Spleen (tissue), 7 donors: ENCODE measurements around the genes RP2, RGN, ZNF157, TIMP1 and ZNF630.

DNA sequence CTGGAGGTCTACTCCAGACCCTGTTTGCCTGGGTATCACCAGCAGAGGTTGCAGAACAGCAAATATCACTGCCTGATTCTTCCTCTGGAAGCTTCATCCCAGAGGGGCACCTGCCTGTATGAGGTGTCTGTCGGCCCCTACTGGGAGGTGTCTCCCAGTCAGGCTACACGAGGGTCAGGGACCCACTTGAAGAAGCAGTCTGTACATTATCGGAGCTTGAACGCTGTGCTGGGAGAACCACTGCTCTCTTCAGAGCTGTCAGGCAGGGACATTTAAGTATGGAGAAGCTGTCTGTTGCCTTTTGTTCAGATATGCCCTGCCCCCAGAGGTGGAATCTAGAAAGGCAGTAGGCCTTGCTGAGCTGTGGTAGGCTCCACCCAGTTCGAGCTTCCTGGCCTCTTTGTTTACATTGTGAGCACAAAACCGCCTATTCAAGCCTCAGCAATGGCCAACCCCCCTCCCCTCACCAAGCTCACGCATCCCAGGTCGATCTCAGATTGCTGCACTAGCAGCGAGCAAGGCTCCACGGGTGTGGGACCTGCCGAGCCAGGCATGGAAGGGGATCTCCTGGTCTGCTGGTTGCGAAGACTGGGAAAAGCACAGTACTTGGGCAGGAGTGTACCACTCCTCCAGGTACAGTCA lies 38.7 kb downstream of the KRBOX4 start:
- PRO-cap, 4 experiments: no peak in any of the 4 experiments
- RAMPAGE, long total RNA, 4 experiments: no peak in any of the 4 experiments

- PRO-cap, 4 experiments: peak in 2 of 4 experiments; most common plus-strand start chrX:46574370 (in 2); most common minus-strand start chrX:46574294 (in 2)
- RAMPAGE, long total RNA, 4 experiments: no peak in any of the 4 experiments
Observed at GRCh38 chrX:46573909-46574480, 430 bp downstream of the CHST7 start.

GRCh38 chrX:46626714-46626919 lies 53.1 kb downstream of the CHST7 start:
- PRO-cap, 4 experiments: peak in 3 of 4 experiments; most common minus-strand start chrX:46626776 (in 3)
- RAMPAGE, long total RNA, 4 experiments: no peak in any of the 4 experiments

DNA sequence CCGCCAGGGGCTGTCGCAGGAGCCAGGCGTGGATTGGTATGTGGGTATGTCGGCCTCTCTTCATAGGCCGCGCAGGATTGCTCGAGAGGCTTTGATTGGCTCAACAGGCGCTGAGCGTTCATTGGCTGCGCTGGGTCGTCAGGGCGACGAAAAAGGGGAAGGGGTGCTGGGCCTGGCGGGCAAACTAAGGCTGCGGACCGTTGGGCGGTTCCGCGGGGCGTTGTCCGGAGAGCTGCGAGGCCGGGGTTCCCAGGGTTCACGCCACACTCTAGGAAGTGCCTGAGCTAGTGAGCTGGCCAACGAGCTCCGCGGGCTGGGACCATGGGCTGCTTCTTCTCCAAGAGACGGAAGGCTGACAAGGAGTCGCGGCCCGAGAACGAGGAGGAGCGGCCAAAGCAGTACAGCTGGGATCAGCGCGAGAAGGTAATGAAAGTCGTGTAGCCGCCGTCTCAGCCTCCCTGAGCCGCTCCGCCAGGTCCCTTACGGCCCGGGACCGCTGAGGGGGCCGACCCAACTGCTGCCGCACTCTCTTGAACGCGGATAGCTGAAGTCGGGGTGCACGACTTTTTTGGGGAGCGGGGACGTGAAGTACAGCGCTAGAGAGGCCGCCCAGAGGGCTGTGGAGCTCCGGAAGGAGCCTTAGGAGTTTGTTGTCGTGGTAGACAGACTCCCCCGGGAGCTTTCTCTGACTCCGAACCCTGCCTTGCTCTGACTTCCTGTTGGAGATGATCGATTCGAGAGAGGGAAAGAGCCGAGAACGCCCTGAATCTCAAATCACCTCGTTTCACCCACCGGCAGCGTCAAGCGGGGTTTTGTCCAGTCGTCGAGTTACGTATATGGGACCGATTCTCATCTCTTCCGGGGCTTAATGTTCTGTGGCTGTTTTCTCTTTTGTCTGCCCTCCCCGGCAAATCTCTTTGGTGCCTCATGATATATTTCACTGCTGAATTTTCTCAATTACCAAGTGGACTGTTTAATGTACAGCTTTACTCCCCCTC lies at the start of gene RP2:
Gene RP2, plus strand, starts transcription at position 264 of the 998 bp plus-strand sequence.
- PRO-cap, 4 experiments: peak in 4 of 4 experiments; most common plus-strand start position 149 of the sequence (in 3); most common minus-strand start position 828 of the sequence (in 2)
- RAMPAGE, long total RNA, 4 experiments: start-site peak on the plus strand in 3 of 4 experiments, centred at positions 229 to 255 of the sequence, 145 to 275 reads per replicate

- PRO-cap, 4 experiments: peak in 3 of 4 experiments; most common plus-strand start chrX:47078414 (in 3); most common minus-strand start chrX:47078309 (in 1)
- RAMPAGE, long total RNA, 4 experiments: start-site peak on the plus strand in 4 of 4 experiments, at chrX:47078339-47078428 at its widest, 26 to 39 reads per replicate
Observed at GRCh38 chrX:47077988-47079162, at the start of gene RGN. TSS of gene RGN (plus strand) at chrX:47078443.

DNA sequence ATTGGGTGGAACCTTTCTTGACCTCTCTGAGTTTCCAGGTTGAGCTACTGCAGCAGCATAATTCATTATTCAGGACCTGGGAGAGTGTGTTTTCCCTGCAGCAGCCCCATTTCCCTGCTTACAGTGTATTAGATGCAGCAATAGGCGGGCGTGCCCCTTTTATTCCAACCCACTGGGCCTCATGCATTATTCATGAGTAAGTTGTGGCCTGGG lies 524 bp upstream of the UBA1 start:
- PRO-cap, 4 experiments: no peak in any of the 4 experiments
- RAMPAGE, long total RNA, 4 experiments: no peak in any of the 4 experiments

GRCh38 chrX:47196356-47197106 lies 2.9 kb downstream of the UBA1 start:
- PRO-cap, 4 experiments: no peak in any of the 4 experiments
- RAMPAGE, long total RNA, 4 experiments: no peak in any of the 4 experiments

DNA sequence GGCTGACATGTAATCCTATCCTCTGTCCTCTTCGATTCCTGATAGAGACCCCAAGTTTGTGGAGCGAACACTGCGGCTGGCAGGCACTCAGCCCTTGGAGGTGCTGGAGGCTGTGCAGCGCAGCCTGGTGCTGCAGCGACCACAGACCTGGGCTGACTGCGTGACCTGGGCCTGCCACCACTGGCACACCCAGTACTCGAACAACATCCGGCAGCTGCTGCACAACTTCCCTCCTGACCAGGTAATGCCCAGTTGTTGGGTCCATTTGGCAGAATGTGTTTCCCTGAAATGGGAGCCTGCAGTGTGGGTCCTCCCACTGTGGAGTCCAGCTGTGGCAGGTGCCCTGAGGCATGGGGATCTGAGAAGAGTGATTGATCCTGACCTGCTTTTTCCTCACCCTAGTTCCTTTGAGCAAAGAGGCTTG lies 8.6 kb upstream of the CDK16 start:
- PRO-cap, 4 experiments: no peak in any of the 4 experiments
- RAMPAGE, long total RNA, 4 experiments: no peak in any of the 4 experiments

- PRO-cap, 4 experiments: no peak in any of the 4 experiments
- RAMPAGE, long total RNA, 4 experiments: no peak in any of the 4 experiments
Observed at GRCh38 chrX:47212367-47212689, 6.2 kb upstream of the CDK16 start.

GRCh38 chrX:47233202-47234088 lies 636 bp downstream of the USP11 start:
- PRO-cap, 4 experiments: peak in 4 of 4 experiments; most common plus-strand start chrX:47233823 (in 3); most common minus-strand start chrX:47233350 (in 2)
- RAMPAGE, long total RNA, 4 experiments: start-site peak on the plus strand in 3 of 4 experiments, at chrX:47233410-47233820 at its widest, 15 to 49 reads per replicate

DNA sequence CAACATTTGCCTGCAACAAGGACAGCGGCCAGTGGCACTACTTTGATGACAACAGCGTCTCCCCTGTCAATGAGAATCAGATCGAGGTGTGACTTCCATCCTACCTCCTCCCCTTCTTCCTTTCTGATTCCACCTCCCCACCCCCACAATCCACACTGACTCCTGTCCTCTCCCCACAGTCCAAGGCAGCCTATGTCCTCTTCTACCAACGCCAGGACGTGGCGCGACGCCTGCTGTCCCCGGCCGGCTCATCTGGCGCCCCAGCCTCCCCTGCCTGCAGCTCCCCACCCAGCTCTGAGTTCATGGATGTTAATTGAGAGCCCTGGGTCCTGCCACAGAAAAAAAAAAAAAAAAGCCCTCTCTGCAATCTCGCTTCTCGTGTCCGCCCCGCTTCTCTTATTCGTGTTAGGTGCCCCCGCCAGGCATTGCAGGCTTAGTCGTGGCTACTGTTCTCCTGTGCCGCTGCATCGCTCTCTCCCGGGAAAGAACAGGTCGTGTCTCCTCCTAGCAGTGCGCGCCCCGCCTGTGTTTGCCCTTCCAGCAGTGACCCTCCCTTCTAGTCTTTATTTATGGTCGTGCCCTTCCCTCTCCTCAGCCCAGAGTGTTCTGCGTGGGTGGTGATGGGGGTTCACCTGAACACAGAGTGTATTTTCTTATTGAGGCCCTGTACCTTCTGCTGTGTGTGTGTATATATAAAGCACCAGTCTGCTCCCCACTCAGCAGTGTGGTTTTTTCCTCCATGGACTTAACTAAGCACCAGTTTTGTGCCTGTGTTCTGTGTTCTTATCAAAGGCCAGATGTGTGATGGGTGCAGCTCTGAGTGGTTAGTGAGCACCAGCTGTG lies 15.0 kb downstream of the USP11 start:
- PRO-cap, 4 experiments: no peak in any of the 4 experiments
- RAMPAGE, long total RNA, 4 experiments: no peak in any of the 4 experiments

GRCh38 chrX:47370154-47370657 lies at the start of gene ZNF157:
TSS of gene ZNF157 (plus strand) at chrX:47370578.
- PRO-cap, 4 experiments: no peak in any of the 4 experiments
- RAMPAGE, long total RNA, 4 experiments: no peak in any of the 4 experiments

DNA sequence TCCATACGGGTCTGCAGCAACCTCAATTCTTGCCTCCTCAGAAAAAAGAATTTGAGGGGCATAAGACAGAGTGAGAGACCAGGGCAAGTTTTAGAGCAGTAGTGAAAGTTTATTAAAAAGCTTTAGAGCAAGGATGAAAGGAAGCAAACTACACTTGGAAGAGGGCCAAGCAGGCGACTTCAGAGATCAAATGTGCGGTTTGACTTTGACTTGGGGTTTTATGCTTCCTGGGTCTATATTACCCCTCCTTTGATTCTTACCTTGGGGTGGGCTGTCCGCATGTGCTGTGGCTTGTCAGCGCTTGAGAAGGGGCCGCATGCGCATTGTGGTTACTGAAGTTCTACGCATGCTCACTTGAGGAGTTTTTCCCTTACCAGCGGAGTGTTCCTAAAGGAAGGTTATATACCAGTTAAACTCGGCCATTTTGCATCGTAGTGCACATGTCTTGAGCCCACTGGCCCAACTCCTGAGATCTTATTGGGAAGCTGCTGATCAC lies 9.8 kb downstream of the ZNF157 start:
- PRO-cap, 4 experiments: peak in 1 of 4 experiments; most common plus-strand start position 412 of the sequence (in 1)
- RAMPAGE, long total RNA, 4 experiments: no peak in any of the 4 experiments

- PRO-cap, 4 experiments: no peak in any of the 4 experiments
- RAMPAGE, long total RNA, 4 experiments: no peak in any of the 4 experiments
Observed at GRCh38 chrX:47462406-47462744, 20.6 kb downstream of the ZNF41 start.

DNA sequence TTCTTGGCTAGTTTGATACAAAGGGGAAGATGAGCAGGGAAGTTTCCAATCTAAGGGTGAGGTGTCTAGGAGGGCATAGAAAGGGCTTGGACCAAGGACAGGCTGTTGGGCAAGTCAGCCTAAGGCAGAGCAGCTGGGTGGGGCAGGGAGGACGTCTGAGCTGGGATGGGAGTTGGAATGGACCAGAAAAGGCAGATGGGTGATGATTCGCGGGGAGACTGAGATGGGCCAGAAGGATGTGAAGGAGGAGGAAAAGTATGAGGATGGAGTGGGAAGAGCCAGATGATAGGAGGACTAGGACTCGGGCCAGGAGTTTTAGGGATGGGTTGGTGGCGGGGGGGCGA lies 9.0 kb upstream of the TIMP1 start:
- PRO-cap, 4 experiments: no peak in any of the 4 experiments
- RAMPAGE, long total RNA, 4 experiments: no peak in any of the 4 experiments

- PRO-cap, 4 experiments: peak in 4 of 4 experiments; most common plus-strand start chrX:47582412 (in 3); most common minus-strand start chrX:47582196 (in 4)
- RAMPAGE, long total RNA, 4 experiments: start-site peak on the plus strand in 4 of 4 experiments, at chrX:47582305-47582460 at its widest, 1,538 to 2,993 reads per replicate
Observed at GRCh38 chrX:47581903-47582730, at the start of gene TIMP1. TSS of gene TIMP1 (plus strand) at chrX:47582436.

- PRO-cap, 4 experiments: peak in 2 of 4 experiments; most common plus-strand start chrX:47634588 (in 1); most common minus-strand start chrX:47634233 (in 2)
- RAMPAGE, long total RNA, 4 experiments: no peak in any of the 4 experiments
Observed at GRCh38 chrX:47634041-47635333, 4.8 kb upstream of the CFP start.

- PRO-cap, 4 experiments: peak in 4 of 4 experiments; most common plus-strand start chrX:48071237 (in 4); most common minus-strand start chrX:48071883 (in 4)
- RAMPAGE, long total RNA, 4 experiments: start-site peak on the minus strand in 4 of 4 experiments, at chrX:48071575-48071665 at its widest, 71 to 80 reads per replicate
Observed at GRCh38 chrX:48070864-48072208, at the start of gene ZNF630. TSS of gene ZNF630 (minus strand) at chrX:48071640.

DNA sequence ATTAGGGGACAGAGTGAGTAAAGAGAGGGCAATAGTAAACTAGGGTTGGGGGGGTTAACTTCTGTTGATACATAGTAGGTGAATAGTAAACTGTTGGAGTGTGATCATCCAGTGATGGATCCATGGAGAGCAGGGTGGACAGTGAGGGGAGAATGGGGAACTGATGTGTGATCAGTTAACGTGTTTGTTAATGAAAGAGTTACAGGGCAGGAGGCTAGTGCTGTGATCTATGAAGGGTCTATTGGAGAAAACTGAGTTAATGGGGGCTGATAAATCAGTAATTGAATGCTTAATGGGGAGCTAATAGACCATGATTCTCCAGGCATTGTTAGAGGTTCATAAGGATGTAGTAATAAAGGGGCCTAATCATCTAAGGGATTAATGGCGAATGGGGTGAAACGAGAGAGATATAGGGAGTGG lies 1.1 kb downstream of the FTSJ1 start:
- PRO-cap, 4 experiments: no peak in any of the 4 experiments
- RAMPAGE, long total RNA, 4 experiments: no peak in any of the 4 experiments

- PRO-cap, 4 experiments: no peak in any of the 4 experiments
- RAMPAGE, long total RNA, 4 experiments: no peak in any of the 4 experiments
Observed at GRCh38 chrX:48540536-48541114, 1.1 kb downstream of the TBC1D25 start.